A375 (cell line): ENCODE results near the gene NDUFA5.

DNA sequence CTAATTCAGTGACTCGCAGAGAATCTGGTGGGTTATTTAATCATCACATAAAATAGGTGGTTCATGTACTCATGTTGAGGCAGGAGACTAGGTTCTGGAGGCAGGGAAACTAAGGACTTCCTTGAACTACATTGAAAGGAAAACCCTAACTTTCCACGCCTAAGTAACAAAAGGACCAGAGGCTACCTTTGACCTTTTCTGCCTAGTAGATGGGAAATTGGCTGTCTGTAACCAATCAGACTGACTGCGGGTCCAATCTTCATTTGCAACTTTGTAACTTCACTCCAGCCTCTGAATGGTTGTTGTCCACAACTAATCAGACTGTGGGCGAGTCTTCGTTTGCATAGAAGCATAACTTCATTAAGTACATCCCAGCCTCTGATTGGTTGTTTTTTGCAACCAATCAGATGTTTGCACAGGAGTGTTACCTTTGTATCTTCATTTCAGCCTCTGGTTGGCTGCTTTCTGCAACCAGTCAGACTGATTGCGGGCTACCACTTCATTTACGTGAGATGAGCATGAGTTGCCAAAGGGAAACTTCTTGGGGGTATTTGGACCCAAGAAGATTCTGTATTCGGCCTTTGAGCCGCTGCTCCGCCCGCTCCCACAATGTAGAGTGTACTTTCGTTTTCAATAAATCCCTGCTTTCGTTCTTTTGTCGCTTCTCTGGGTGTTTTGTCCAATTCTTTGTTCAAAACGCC is 1.7 kb upstream of the ST7 start:
- RAMPAGE, long total RNA: no peak

- RAMPAGE, long total RNA: no peak
These were observed 2.6 kb downstream of the ST7 start for GRCh38 chr7:116955681-116956501.

DNA sequence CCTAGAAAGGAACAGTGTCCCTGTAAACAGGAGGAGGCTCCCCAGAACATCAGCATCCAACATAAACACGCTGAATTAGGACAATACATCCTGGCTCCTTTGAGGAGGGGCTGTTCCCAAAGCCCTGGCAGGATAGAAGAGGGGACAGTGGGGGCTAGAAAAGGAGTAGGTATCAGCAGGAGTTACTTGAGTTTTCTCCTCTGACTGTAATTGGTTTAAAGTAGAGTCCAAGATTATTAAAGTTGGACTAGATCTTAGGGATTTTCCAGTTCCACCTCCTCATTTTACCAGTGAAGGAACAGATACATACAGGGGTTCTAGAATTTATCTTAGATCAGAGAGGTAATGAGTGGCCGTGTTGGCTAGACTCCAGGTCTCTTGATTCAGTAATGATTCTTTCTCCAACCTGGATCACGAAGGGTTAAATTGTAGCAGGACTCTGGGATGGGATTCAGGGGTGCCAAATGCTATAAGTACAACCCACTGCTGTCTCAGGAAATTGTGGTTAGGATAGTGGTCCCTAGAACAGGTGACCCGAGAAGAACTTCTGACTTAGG is 58.0 kb downstream of the ST7 start:
- RAMPAGE, long total RNA: no peak

DNA sequence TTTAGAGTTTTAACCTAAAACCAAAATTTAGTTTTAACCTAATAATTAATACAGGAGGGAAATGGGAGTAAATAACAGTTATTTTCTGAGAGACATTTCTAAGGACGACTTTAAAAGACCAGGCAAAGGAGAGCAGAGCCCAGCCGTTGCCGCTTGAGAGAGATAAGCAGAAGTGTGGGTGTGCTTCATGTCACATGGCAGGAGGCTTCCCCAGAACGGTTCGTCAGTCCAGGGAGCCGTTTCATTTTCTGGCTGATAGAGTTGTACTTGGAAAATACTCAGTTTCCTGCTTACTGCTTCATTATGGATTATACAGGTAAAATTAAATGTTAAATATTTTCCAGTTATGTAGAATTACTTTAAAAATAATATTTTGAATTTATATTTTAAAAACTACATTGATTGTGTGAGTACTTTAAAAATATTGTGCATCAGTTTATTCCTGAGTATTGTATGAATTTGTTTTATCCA is 61.4 kb downstream of the ST7 start:
- RAMPAGE, long total RNA: no peak

DNA sequence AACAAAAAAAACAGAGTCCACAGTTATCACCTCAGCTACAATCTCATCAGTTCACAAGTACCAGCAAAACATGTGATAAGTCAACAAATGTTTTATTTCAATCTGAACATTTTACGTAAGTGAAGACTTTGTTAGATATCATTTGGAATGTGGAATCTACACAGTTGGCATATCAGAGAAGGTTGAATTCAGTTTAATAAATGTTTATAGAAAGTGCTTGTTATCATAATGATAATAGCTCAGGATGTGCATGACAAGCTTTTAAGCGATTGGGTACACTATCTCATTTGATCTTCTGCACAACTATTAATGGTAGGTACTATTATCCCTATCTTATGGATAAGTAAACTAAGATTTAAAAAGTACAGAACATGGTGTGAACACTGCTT is 52.3 kb downstream of the CFTR start:
- RAMPAGE, long total RNA: no peak

DNA sequence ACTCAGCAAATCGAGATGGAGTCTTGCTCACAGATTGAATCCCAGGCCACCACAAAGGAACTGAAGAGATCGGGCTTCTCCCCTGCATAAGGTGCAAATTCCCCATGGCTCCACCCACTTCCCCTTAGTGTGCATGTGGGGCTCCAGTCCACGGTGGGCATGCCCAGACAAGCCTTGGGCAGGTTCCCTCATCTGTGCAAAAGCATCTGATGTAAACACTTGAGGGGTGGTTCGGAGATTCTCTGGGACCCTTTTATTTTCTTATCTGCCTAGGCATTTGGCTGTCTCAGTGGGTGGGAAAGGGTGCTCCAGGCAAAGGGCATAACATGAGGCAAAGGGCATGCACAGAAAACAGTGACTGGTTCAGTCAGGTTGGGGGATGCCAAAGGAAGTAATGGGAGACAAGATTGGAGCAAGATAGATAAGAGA is 150.7 kb downstream of the CFTR start:
- RAMPAGE, long total RNA: no peak

- RAMPAGE, long total RNA: no peak
These were observed 99.6 kb downstream of the CTTNBP2 start for GRCh38 chr7:117773678-117773943.

GRCh38 chr7:119894909-119895523 is 378.0 kb upstream of the KCND2 start:
- RAMPAGE, long total RNA: no peak

DNA sequence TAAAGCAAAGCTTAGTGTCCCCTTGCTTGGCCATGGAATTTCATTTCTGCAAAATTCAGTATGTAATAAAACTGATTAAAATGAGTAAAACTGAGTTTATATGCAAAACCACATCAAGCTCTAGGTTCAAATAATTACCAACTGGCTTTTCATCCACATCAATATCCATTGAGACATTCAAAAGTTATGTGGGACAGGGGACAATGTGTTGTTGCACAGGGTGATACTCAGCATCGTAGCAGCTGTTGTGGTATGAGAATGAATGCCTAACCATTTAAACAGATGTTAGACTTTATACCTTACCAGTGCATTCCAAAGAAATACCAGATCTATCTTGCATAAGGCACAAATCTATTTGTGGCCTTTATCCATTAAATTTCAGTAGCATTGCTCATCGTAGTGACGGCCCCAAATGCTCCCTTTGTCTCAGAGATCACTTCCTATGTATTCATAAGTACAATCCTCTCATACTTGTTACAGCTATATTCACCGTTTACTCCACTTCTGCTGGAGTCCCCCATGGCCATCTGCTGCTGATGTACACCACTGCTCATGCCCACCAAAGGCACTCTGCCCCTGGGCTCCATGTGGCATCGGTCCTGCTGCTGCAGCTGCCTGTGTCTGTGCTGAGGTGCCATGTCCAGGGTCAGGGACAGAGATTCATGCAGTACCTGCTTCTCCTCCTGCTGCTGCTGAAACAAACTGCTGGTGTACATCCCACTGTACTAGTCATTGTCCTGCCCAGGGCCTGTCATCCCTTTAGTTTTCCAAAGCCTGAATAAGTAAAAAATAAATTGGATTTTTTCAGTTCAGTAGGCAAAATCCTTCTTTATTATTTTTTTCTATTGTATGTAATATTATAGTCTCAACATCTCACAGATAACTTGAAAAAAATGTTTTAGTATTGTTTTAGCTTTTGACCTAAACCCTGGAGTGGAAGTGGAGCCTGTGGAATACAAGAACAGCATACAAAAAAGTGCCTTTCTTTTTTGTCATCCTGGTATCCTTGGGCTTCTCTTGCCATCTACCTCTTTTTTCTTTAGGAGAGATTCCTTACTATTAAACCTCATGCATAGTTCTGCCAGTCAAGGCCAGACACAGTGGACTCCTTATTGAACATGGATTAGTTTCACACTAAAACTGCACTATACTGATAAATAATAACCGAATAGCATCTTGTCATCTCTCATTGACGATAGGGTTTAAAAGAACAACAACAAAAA is 96.5 kb downstream of the CPED1 start:
- RAMPAGE, long total RNA: no peak

GRCh38 chr7:121832410-121832754 is 40.6 kb upstream of the PTPRZ1 start:
- RAMPAGE, long total RNA: no peak

DNA sequence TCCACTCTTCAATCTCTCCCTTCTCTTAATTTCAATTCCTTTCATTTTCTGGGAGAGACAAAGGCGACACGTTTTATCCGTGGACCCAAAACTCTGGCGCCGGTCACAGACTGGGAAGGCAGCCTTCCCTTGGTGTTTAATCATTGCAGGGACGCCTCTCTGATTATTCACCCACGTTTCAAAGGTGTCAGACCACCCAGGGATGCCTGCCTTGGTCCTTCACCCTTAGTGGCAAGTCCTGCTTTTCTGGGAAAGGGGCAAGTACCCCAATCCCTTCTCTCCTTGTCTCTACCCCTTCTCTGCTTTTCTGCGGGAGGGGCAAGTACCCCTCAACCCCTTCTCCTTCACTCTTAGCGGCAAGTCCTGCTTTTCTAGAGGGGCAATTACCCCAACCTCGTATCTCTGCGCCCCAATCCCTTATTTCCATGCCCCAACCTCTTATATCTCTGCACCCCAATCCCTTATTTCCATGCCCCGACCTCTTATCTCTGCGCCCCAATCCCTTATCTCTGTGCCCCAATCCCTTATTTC is 68.8 kb downstream of the CADPS2 start:
- RAMPAGE, long total RNA: no peak

GRCh38 chr7:122856285-122857159 is 29.7 kb downstream of the CADPS2 start:
- RAMPAGE, long total RNA: no peak

DNA sequence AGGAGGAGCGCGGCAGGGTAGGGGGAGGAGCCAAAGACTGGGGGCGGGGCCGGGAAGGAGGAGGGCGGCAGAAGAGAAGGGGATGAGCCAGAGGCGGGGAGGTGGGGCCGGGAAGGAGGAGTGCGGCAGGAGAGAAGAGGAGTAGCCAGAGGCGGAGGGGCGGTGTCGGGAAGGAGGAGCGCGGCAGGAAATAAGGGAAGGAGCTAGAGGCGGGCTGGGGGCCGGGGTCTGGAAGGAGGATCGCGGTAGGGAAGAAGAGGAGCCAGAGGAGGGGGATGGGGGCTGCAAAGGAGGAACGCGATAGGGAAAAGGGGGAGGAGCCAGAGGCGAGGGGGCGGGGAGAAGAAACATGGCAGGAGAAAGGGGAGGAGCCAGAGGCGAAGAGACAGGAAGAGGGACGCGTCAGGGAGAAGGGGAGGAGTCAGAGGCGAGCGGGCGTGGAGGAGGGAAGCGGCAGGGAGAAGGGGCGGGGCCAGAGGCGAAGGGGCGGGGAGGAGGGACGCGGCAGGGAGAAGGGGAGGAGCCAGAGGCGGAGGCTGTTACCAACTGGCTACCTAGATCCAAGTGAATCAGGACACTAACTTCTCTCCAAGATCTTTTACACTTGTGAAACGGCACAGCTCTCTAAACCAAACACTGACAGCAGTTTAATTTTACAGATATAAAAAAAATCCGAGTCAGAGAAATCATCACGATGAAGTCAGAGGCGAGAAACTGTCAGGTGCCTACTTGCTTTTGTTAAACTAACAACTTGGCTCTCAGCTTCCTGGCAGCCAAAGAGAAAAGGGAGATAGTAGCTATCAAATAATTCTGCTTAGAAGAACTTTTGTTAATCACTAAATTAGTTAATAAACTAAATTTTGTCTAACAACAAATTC is 549 bp upstream of the IQUB start:
- RAMPAGE, long total RNA: no peak

DNA sequence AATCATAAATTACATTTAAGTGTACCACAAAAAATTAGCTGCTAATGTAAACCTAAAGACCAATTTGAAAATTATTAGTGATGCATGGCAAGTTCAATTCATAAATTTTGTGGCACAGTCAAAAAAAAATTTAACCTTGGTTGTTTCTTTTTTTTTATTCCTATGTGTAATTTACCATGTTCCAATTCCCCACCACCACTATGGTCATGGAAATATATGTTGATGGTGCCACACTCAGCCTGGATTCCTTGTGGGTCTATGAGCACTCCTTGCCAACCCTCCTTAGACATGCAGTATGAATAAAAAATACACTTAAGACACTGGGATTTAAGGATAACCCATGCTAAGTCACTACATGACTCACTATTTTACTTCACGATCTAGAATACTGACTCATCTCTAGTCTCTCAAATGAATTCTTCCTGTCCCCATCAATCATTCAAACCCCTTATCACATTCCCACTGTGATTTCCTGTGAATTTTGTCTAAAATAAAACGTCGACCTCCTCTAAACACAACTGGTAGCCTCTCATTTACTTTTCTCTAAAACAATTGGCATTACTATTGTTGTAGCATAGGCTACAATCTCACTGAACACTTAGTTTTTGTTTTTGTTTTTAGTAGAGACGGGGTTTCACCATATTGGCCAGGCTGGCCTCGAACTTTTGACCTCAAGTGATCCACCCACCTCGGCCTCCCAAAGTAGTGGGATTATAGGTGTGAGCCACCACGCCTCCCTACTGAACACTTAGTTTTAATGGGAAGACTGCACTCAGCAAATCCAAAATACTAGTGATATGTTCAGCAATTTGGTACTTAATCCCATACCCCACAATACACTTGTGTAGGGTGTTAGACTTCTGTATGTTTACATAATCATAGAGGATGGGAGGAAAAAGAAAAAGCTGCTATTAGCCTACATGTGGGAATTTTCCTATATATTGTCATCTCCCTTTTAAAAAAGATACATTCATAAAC is 3.8 kb upstream of the IQUB start:
- RAMPAGE, long total RNA: no peak

- RAMPAGE, long total RNA: start-site peak on the minus strand at chr7:123557804-123557818, 367 and 140 reads in 2 replicates
These were observed at the start of gene NDUFA5 for GRCh38 chr7:123557650-123558594. Gene NDUFA5 (minus strand): TSS chr7:123557818.

- RAMPAGE, long total RNA: no peak
These were observed 15.9 kb downstream of the LMOD2 start for GRCh38 chr7:123671468-123672160.

DNA sequence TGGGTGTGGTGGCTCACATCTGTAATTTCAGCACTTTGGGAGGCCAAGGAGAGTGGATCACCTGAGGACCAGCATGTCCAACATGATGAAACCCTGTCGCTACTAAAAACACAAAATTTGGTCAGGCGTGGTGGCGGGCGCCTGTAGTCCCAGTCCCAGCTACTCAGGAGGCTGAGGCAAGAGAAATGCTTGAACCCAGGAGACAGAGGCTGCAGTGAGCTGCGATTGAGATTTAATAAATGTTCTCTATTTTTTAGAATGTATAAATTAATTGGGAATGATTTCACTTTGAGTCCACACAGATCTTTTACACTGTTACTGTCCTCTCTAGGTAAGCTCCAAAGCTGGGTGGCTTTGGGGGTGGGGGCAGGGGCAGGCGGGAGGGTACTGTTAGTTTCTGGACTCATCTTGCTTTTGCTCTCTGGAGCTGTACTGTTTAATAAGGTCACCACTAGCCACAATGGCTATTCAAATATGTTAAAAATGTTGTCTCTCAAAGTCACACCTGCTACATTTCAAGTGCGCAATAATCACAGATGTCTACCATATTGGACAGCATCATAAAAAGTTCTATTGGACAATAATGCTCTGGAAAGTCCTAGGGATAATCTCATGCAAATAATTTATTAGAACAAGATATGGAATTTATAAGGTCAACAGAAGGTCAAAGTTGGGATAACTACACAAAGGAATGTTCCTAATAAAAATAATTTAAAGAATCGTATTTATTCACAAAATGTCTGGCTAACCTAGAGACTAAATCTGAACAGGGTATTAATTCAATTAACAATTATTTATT is 27.0 kb downstream of the WASL start:
- RAMPAGE, long total RNA: no peak

DNA sequence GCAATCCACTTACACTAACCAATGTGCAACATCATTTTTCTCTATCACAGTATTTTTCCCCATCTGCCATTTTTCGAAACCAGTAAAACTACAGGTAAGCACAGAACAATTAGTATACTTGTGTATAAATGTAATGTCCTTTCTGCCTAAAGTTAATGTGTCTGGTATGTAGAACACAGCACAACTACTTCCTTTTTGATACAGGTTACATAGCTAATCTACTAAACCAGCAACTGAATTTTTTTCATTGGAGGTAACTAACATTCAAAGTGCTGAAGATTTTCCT is 2.1 kb downstream of the WASL start:
- RAMPAGE, long total RNA: no peak

GRCh38 chr7:124724219-124724861 is 41.3 kb downstream of the GPR37 start:
- RAMPAGE, long total RNA: no peak

GRCh38 chr7:126494910-126495582 is 757.7 kb downstream of the GRM8 start:
- RAMPAGE, long total RNA: no peak